ENCODE data around the gene ARAP2.

DNA sequence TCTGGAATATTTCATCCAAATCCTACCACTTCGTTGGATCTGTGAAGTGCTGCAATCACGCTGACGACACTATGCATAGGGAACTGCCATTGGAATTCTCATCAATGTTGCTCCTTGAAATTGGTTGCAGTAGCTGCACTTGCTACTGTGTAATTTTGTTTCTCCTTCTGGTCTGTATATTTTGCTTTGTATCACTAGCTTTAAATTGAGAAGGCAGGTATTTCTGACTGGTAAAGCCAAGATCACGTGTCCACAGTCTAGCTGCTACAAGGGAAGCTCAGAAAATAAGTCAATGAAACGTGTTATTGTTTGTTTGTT, 2638.4 kb downstream of the PCDH7 start:
- RRBS = no CpG with 5 or more reads among the region's 5 CpGs

DNA sequence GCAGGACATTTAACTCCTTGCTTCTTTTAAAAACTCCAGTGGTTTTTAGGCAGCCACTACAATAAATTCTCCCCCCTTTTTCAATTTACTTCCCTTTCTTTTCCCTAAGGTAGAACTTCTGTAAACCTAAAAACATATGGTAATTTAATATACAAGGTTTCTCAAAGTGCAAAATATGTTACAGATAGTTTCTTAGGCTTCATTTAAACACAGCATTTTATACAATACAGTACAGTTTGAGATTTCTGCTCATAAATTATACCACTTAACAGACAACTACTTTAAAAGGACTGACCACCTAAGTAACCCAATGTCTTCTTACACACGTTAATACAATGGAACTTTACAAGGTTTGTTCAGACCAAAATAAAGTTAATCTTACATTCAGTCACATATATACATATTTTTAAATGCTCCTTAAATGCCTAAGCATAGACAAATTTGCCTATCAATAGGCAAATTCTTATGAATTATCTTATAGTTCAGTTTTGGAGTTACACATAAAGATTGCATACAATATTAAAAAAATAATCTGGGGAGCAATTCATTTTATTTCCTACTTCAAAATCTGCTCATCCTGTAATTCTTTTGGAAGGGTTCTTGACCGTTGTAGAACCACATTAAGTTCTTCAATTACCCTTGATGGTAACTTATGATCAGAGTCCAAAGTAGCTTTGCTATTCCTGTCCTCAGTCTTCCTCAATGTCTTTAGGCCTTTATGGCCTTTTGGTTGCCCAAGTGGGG, 176.8 kb downstream of the ARAP2 start:
- RRBS = no CpG with 5 or more reads among the region's 2 CpGs

DNA sequence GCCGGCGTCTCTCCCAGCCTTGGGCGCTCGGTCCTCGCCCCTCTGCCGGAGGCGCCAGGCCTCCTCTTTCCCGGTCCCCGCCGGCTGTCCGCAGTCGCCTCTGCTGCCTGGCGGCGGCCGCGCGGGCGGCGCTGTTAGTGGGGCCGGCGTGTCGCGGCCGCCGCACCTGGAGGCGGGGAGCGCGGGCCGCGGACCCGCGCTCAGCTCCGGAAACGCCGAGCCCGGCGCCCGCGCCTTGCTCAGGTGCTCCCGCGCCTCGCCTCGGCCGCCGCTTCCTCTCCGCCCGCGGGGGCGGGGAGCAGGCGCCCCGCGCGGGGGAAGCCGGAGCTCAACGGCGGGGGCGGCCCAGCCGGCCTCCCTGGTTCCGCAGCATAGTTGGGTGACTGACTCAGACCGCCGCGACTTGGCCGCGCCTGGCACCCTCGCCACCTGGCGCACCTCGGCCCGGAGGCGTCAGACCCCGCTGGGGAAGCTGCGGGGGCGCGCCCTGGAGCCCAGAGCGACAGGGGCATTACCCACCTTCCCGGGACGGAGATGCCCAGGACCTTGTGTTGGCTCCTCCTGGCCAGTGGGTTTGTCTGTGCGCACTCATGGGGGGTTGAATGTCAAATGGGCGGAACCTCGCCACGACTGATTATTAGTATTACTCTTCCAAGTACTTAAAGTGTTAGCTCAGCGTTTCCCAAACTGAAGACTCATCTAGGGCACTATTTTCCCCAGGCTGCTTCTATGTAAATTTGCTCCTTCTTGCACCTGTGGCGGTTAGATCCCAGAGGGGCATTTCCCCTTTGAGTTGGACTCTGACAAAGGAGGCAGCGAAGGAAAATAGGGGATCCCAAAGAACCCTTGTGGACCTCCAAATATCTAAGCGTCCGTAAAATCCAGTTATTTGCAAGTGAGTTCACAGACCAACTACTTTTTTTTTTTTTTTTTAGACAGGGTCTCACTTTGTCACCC, at the start of gene ARAP2:
Gene ARAP2 (minus strand): TSS at position 278 of the 957 bp plus-strand sequence.
- RRBS = 2% methylated on average over 53 of the region's 85 CpGs

GRCh38 chr4:36979603-36980030, 264.9 kb upstream of the NWD2 start:
- RRBS = no CpG with 5 or more reads among the region's 1 CpG

- RRBS = no CpG with 5 or more reads among the region's 5 CpGs
These were observed 10.7 kb downstream of the C4orf19 start for GRCh38 chr4:37464317-37464865.

GRCh38 chr4:37471746-37472512, 18.2 kb downstream of the C4orf19 start:
- RRBS = no CpG with 5 or more reads among the region's 5 CpGs

DNA sequence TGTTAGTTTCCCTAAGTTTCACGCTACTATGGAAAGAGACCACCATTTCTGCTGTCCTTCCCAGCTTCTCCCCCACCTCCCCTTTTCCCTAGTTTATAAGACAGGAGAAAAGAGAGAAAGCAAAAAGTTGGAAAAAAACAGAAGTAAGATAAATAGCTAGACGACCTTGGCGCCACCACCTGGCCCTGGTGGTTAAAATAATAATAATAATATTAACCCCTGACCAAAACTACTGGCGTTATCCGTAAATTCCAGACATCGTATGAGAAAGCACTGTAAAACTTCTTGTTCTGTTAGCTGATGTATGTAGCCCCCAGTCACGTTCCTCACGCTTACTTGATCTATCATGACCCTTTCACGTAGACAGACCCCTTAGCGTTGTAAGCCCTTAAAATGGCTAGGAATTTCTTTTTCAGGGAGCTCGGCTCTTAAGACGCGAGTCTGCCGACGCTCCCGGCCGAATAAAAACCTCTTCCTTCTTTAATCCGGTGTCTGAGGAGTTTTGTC, 887 bp upstream of the PGM2 start:
- RRBS = no CpG with 5 or more reads among the region's 18 CpGs

- RRBS = no CpG with 5 or more reads among the region's 13 CpGs
These were observed 107.9 kb downstream of the PTTG2 start for GRCh38 chr4:38068019-38068631.

- RRBS = no CpG with 5 or more reads among the region's 5 CpGs
These were observed 111.9 kb downstream of the PTTG2 start for GRCh38 chr4:38071984-38072560.

DNA sequence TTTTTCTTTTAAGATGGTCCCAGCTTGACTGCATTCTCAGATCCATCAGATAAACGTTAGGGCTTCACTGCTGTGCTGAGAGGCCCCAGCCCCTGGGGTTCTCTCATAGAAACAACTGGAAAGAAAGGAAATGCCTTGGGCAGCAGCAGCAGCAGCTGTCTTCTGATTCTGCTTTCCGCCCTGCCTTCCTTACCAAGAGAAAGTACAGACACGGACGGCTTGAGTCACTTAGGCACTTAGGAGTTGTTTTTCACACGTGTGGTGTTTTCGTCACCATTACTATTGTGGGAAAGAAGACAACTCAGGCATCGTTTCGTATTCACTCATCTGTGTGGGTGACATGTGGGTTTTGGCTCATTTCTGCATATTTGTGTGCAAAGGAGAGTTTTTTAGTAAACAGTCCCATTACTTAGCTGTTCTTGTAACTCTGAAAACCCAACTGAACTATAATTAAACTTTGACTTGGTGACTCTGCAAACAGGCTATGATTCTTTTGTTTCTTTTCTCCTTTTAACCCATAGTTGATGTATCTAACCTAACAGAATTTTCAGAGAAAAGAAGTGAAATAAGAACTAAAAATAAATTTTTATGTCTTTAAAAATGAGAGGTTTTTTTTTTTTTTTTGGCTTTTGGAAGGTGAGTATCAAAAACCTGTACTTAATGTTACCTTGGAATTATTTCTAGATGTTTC, 172.1 kb downstream of the PTTG2 start:
- RRBS = no CpG with 5 or more reads among the region's 8 CpGs

DNA sequence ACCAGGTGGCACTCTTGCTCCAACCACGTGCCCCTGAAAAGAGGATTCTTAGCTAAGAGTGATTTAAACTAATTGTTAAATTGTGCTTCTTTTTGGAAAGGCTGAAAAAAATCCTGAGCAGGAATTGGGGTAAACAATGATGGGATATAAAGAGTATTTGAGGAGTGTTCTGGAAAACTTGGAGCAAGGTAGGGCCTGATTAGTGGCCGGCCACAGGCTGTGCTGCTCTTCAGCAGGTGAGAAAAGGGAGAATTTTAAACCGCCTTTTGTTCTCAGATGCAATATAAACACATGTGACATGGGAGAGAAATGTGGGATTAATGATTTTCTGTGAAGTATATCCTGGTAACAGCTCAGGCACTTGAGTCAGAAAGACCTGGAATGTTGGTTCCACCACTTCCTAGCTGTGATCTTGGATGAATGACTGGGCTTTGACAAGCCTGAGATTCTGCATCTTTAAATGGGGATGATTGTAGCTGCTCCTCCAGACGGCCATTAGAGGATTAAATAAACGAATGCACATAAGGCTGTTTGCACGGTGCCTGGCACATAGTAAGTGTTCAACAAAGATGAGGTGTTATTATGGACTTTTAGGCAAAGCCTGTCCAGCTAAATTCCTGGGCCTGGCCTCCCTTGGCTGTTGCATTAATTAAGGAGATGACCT, 219.8 kb downstream of the PTTG2 start:
- RRBS = no CpG with 5 or more reads among the region's 6 CpGs

DNA sequence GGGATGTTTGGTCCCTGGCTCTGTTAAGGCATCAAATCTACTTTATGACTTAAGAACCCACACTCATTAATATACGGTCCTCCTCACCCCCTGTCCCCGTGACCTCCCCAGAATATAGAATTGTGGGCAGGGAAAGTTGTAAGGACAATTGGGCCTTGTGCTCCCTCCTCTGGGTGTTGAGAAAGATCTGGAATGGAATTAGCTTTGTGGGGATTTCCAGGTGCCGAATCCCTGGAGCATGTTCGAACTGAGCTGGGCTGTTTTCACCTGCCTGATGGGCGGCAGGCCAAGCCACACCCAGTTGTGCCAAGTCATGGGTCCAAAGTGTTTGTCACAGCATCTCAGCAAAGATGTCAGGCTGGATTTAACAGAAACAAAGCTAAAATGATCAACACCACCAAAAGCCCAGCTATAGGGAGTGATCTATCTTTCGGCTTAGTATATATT, 349.3 kb upstream of the KLF3 start:
- RRBS = no CpG with 5 or more reads among the region's 6 CpGs

GRCh38 chr4:38522936-38523431, 141.0 kb upstream of the KLF3 start:
- RRBS = no CpG with 5 or more reads among the region's 4 CpGs

- RRBS = no CpG with 5 or more reads among the region's 4 CpGs
These were observed 38.5 kb upstream of the KLF3 start for GRCh38 chr4:38625474-38625937.

- RRBS = no CpG with 5 or more reads among the region's 20 CpGs
These were observed 36.4 kb upstream of the KLF3 start for GRCh38 chr4:38627550-38628130.

GRCh38 chr4:38670780-38671626, 7.0 kb downstream of the KLF3 start:
- RRBS = no CpG with 5 or more reads among the region's 10 CpGs

DNA sequence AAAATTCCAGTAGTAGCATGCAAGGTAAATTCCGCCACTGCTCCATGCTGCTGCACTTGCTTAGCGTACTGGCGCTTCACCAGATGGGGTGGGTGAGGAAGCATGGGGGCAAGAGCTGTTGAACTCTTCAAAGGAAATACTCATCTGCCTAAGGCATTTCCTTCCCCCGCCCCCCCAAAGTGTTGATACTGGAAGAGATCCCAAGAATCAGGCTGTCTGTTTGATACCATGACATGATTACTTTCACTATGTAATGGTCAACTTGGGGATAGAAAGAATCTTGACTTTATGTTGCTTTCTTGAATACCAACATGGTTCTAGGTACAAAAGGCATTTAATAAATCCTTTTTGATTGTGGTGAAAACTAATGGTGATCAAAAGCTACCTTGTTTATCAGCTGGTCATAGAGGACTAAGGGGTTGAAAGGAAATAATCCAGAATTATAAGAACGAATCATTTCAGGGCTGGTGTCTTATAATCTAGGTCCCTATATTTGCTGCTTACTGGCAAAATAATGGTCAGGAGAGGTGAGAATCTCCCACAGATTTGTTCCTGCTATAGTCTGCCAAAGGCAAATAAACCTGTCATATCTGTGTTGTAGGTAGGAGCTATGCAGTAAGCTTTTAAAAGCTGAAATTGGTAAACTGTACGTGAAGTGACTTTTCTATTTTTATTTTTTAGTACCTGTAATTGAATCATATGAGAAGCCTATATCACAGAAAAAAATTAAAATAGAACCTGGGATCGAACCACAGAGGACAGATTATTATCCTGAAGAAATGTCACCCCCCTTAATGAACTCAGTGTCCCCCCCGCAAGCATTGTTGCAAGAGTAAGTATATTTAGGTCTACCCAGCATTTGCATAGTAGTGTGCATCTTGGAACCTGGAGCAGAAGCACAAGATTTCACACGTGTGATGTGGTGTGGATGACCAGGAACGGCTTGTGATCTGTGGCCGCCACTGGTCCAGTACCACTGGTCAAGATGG, 25.3 kb downstream of the KLF3 start:
- RRBS = no CpG with 5 or more reads among the region's 11 CpGs

GRCh38 chr4:38825383-38825739, 20.8 kb upstream of the TLR1 start:
- RRBS = no CpG with 5 or more reads among the region's 1 CpG

- RRBS = no CpG with 5 or more reads among the region's 3 CpGs
These were observed 34.6 kb downstream of the KLHL5 start for GRCh38 chr4:39096479-39097111.

GRCh38 chr4:39446266-39446582, 12.5 kb downstream of the RPL9 start:
- RRBS = no CpG with 5 or more reads among the region's 14 CpGs